Lower leg skin (tissue), 2 donors: Measurements from ENCODE around the genes ATP9B, NFATC1 and PARD6G.

DNA sequence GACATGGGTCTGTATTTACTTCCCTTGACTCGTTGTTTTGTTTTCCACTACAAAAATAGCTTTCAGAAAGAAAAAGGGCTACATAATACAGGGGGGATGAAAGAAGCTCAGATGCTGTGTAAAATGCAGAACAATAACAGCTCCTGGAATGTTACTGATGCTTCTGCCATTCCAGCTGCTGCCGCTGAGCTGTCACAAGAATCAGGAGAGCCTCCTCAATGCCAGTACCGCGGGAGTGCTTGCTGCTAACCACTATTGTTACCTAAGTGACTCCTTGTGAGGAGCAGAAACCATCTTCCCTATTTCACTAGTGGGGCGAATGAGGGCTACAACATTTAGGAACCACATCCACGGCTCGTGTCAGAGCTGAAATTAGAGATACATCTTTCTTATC, 384.8 kb downstream of the GALR1 start:
- PRO-cap, result no peak
- RAMPAGE, long total RNA, 2 experiments, result no peak in any of the 2 experiments

DNA sequence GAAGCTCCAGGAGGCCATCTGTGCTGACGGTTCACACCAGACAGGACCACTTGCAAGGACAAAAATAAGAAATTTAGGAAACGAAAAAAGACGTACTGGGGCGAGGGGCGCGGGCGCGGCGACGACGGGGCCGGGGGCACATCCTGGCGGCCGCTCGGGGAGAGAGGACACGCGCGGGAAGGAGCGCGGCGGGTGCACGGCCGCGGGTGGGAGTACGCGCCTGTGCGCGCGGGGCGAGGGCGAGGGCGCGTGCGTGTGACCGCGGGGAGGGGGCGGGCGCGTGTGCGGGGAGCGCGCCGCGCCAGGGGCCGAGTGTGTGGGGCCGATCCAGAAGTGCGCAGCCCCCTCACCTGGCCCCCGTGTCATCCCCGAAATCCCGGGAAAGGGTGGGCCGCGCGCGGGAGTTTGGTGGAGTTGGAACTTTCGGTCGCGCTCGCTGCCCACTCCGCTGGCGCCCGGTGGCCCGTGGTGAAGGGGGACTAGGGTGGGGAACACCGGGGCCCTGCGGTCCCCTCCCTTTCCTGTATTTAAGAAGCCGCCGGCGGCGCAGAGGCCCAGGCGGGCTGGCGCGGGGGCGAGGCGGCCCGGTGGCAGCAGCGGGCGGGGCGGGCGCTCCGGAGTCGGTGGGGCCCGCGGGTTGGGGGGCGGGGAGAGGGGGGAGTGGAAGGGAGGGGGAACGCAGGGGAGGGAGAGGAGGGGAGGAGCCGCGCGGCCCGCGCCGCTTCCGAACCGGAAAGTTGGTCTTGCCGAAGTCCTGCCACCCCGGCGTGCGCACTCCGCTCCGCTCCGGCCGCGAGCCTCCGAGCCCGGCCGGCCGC, 719 bp upstream of the SALL3 start:
- PRO-cap, result no peak
- RAMPAGE, long total RNA, 2 experiments, result no peak in any of the 2 experiments

GRCh38 chr18:78980431-78981595, 1.2 kb downstream of the SALL3 start:
- PRO-cap, result no peak
- RAMPAGE, long total RNA, 2 experiments, result no peak in any of the 2 experiments

DNA sequence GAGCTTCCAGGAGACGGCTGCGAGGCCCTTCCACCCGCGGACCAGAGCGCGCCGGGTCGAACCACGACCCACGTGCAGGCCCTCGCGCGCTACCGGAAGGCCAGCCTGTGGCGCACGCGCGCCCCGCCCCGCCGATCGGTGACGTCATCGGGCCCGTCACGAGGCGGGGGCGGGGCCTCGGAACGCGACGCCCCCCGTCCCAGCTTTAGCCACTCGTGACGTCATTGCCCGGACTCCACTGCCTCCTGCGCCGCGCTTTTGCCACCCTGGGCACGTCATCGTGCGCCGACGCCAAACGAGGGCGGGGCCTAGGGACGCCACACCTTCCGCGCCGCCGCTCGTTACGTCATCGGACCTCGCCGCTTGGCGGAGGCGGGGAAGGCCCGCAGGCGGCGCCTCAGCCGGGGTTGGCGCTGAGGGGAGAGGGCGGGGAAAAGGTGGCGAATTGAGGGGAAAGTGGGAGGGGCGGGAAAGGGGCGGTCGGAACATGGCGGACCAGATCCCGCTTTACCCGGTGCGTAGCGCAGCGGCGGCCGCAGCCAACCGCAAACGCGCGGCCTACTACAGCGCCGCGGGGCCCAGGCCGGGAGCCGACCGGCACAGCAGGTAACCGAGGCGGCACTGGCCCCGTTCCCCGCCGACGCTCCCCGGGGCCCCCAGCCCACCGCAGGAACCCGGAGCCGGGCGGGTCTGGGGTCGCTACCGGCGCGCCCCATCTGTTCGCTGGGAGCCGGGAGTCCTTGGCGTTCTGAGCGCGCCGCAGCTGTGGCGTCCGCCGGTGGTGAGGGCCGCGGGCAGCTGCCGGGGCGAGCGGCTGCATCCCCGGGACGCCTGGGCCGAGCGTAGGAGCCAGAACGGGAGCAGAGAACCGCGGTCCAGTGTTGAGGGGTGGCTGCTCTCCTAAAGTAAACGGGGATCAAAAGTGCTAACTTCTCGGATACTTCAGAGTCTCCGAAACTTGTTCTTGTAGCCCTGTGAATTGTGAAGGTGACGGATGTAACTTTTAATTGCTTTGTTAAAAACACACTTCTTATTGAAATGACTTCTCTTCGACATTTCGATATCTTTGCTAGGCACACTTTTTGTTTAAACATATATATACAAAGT, at the start of gene ATP9B:
ATP9B (plus strand) TSS at position 471 of the 1,107 bp plus-strand sequence.
- PRO-cap, result bidirectional peak, plus-strand start at position 224 of the sequence, minus-strand start at position 116 of the sequence; bidirectional peak, plus-strand start at position 471 of the sequence, minus-strand start at position 277 of the sequence
- RAMPAGE, long total RNA, 2 experiments, result start-site peak on the plus strand in 2 of 2 experiments, centred at positions 487 to 517 of the sequence, 64 to 75 reads per replicate

DNA sequence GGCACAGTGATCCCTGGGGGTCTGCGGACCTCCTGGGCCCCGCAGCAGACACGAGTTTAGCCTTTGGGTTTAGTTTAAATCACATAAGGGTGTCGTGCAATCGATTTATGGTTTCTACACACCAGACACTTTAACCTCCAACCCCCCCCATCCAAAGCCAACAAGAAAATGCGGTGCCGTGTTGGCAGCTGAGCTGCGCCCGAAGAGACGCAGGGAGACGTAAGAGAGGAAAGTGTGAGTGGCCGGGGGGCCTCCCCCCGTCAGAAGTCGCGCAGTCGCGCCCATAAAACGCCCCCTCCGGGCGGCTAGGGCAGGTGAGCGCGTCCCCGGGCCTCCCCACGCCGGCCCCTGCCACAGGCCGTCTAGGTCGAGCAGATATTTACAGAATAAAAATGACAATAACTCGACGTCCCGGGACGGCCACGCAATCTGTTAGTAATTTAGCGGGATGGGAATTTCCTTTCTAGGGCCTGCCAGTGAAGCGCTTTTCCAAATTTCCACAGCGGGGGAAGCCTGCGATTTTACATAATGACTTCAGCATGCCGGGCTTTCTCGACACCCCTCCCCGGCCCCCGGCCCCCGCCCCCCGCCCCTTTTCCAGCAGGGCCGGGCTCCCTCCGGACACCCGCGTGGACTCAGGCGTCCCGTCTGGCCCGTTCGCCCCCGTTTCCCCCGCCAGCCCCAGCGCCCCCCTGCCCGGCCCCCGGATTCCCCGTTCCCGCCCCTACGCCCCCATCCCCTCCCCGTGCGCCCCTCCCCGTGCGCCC, 729 bp upstream of the NFATC1 start:
- PRO-cap, result bidirectional peak, plus-strand start at position 313 of the sequence, minus-strand start at position 209 of the sequence; bidirectional peak, plus-strand start at position 624 of the sequence, minus-strand start at position 431 of the sequence
- RAMPAGE, long total RNA, 2 experiments, result no peak in any of the 2 experiments

GRCh38 chr18:79395585-79396676, at the start of gene NFATC1:
TSS of gene NFATC1 (plus strand) at chr18:79395930.
- PRO-cap, result bidirectional peak, plus-strand start at chr18:79395932, minus-strand start at chr18:79395804; bidirectional peak, plus-strand start at chr18:79396609, minus-strand start at chr18:79396556
- RAMPAGE, long total RNA, 2 experiments, result start-site peak on the plus strand in 1 of 2 experiments, at chr18:79396077-79396198 at its widest, 7 reads per replicate

GRCh38 chr18:79423800-79424475, 28.2 kb downstream of the NFATC1 start:
- PRO-cap, result no peak
- RAMPAGE, long total RNA, 2 experiments, result no peak in any of the 2 experiments

DNA sequence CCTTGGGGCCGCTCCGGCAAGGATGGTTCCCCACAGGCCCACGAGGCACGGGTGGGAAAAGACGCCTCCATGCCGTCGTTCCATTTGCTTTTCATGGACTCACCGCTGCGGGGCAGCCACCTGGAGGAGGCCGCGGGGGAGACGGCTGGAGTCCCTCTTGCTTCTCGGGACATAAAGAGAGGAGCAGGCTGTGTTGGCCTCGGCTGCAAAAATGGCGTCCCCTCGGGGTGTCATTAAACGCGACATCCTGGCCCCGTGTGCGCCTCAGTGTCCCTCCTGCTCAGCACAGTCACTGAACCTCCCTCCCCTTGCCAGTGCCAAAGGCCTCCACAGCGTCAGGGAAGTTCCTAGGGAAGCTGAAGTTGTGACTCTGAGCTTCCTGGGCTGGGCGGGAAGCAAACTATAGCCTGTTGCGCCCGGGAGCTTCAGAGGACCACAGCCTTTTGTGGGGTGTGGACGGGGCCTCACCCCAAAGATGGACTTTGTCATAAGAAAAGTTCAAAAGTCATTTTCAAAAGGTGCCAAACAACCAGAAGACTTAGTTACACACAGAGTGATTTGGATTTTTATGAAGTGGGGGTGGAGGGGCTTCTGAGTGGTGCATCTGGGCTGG, 63.6 kb downstream of the NFATC1 start:
- PRO-cap, result no peak
- RAMPAGE, long total RNA, 2 experiments, result no peak in any of the 2 experiments

GRCh38 chr18:79679967-79680334, 348 bp downstream of the CTDP1 start:
- PRO-cap, result no peak
- RAMPAGE, long total RNA, 2 experiments, result no peak in any of the 2 experiments

DNA sequence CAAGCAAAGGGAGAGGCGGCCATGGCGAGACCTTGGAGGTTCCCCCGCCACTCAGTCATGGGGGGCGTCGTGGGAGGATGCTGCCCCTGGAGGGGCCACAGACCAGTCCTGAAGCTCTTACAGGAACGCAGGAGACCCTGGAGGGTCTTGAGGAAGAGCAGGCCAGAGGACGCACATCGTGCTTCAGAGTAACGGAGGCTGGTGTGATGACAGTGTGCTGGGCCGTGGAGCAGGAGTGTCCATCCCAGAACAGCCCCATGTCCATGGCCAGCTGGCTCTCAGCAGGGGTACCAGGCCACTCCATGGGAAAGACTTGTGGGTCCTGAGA, 53.0 kb upstream of the KCNG2 start:
- PRO-cap, result no peak
- RAMPAGE, long total RNA, 2 experiments, result no peak in any of the 2 experiments

DNA sequence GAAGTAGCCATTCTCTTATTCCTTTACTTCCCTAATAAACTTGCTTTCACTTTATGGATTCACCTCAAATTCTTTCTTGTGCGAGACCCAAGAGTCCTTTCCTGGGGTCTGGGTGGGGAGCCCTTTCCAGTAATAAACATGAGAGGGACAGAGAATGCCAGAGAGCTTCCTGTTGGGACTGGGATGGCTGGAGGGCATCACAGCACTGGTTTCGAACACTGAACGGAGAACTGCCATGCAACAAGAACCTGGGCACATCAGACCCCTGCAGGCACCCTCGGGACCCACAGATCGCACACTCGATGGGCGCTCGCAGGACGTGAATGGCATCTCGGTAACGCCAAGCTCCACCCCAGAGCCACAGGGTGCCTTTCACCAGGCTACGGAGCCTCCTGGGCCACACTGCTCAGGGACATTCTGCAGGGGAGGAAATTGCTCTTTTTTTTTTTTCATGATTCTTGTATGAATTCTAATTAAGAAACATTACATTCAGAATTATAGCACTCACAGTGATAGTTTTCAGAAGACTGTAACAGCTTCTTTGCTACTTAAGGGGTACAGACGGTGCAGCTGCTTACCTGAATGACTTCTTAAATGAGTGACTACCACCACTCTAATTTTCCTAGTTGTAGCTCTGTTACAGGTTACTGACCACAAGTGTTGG, 25.1 kb downstream of the SLC66A2 start:
- PRO-cap, result no peak
- RAMPAGE, long total RNA, 2 experiments, result no peak in any of the 2 experiments

GRCh38 chr18:79961719-79962234, 2.7 kb upstream of the HSBP1L1 start:
- PRO-cap, result unidirectional peak, minus-strand start at chr18:79961816
- RAMPAGE, long total RNA, 2 experiments, result no peak in any of the 2 experiments

DNA sequence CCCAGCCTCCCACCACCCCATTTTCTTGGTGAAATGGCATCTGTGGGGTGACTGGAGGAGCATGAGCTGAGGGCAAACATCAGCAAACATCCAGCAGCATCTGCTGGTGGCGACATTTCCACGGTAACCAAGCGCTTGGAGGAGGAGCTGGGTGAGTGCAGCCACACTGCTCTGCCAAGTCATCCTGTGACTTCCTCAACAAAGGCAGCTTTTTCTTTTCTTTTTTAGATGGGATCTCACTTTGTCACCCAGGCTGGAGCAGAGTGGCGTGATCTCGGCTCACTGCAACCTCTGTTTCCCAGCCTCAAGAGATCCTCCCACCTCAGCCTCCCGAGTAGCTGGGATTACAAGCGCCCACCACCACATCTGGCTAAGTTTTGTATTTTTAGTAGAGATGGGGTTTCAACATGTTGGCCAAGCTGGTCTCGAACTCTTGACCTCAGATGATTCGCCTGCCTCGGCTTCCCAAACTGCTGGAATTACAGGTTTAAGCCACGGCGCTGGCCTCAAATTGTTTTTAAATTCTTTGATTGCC, 5.5 kb downstream of the TXNL4A start:
- PRO-cap, result no peak
- RAMPAGE, long total RNA, 2 experiments, result no peak in any of the 2 experiments

GRCh38 chr18:80108660-80108957, 453 bp upstream of the ADNP2 start:
- PRO-cap, result no peak
- RAMPAGE, long total RNA, 2 experiments, result no peak in any of the 2 experiments

- PRO-cap, result no peak
- RAMPAGE, long total RNA, 2 experiments, result no peak in any of the 2 experiments
Measured at GRCh38 chr18:80135810-80136898, 27.1 kb downstream of the ADNP2 start.

DNA sequence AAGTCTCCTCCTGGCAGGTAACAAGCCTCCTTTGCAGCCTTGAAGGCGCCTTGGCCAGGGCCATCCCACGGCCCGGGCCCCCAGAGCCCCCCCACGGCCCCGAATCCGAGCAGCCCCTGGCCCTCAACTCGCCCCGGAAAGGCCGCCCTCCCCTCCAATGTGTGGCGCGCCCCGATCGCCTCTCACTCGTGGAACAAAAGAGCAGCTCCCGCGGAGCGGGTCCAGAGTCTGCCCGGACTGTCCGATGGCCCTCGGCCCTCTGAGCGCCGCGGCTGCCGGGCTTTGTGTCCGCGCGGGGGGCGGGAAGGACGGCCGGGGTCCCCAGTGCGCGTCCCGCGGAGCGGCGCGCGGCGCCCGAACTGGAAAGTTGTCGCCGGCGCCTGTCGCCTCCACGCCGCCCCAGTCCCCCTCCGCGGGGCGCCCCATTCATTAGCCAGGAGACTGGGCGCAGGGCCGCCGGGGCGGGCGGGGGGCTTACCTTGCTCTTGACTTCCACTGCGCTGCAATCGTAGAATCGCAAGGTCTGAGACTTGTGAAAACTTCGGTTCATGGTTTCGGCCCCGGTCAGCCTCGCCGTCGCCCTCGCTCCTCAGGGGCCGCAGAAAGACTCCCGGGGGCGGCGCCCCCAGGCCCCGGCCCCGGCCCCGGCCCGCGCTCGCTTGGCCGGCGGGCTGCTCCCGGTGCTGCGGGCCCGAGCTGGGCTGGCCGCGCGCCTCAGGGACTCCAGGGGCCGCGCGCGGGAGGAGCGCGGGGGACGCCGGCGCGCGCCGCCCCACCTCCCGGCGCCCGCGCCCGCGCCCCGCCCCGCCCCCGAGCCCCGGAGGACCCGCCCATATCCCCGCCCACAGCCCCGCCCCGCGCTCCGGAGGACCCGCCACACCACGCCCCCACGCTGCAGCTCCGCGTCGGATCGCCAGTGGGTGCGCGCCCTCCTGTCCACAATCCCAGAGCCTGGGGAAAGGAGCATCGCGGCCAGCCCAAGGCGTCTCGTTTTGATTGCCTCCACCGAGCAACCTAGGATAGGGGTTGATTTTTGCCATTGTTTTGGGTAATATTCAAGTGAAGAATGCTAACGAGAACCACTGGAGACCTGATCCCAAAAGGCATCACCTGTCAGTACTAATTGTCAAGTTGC, at the start of gene PARD6G:
PARD6G (minus strand) TSS at position 716 of the 1,135 bp plus-strand sequence.
- PRO-cap, result bidirectional peak, plus-strand start at position 897 of the sequence, minus-strand start at position 716 of the sequence
- RAMPAGE, long total RNA, 2 experiments, result no peak in any of the 2 experiments